Measurements from ENCODE around the genes GRIP1 and RAP1B.

GRCh38 chr12:66678785-66679452, at the start of gene GRIP1:
Gene GRIP1 (minus strand): TSS chr12:66679076.
- PRO-cap: no peak

- PRO-cap: no peak
These were observed 170.8 kb upstream of the GRIP1 start for GRCh38 chr12:66849667-66850172.

DNA sequence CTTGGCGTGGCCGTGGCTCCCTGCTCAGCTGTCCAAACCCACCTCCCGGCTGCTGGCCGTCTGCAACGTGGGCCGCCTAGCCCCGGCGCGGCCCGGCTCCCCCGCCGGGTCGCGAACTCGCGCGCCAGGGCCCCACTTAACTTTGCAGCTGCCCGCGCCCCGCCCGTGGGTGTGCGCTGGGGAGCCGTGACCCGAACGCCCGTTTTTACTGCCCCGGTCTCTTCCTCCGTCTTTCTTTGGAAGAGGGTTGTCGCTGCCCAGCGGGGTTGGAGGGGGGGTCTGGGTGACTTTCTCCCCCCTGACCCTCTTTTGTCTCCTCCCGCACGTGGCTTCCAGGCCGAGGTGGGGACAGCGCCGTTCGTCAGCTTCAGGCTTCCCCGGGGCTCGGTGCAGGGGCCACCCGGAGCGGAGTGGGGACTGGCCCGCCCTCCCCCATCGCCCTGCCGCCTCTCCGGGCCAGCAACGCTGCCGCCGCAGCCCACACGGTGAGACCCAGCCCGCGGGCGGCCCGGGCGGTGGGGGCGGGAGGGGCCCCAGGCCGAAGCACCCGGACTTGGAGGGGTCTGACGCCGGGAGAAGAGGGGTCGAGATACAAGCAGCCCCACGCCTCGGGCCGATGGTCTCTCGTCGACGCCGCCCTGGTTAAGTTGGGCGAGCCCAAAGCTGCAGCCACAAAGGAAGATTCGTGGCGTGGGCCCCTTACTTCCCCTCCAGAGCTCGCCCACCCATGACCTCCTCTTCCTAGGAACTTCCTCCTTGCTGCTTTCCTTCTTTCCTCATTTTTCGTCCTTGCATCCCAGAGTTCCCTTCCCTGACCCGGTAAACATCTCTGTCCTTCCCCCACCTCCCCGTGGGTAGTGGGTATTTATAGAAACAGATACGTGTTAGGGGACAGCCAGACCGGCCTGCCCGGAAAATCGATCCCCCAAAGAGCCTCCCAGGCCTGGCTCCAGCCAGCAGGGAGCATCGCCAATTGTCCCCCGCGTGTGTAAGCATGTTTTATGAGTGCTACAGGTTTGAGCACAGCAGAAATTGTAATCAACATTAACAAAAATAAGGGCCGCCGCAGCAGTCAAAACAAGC, 1.3 kb downstream of the DYRK2 start:
- PRO-cap: bidirectional peak, plus-strand start at position 166 of the sequence, minus-strand start at position 118 of the sequence; bidirectional peak, plus-strand start at position 329 of the sequence, minus-strand start at position 238 of the sequence

DNA sequence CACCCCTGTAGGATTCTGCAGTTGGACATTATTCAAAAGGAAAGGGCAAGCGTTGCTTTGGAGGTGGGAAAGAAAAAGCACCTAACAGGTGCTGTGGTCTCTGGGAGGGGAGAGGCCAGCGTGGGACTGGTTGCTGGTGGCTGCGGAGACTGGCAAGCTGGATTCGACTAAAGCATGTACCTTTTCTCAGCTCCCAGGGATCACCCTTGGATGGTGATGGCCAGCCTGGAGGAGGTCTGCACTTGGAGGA, 1.9 kb downstream of the DYRK2 start:
- PRO-cap: no peak

DNA sequence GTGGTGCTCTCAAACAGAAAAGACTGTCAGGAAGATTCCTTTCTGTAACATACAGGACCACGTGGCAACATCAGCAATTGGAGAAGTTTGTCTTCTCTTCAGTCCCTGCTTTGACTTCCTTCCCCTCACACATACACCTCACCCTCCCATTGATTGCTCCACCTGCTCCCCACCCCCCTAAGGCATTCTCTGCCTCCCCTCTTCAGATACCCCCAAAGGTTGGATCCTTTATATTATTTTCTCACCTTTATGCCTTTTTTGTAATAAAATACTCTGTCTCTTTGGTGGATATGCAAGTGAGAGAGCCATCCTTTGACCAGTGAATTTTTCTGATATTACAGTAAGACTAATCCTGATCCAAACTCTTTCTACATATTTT, 36.3 kb upstream of the MDM1 start:
- PRO-cap: no peak

DNA sequence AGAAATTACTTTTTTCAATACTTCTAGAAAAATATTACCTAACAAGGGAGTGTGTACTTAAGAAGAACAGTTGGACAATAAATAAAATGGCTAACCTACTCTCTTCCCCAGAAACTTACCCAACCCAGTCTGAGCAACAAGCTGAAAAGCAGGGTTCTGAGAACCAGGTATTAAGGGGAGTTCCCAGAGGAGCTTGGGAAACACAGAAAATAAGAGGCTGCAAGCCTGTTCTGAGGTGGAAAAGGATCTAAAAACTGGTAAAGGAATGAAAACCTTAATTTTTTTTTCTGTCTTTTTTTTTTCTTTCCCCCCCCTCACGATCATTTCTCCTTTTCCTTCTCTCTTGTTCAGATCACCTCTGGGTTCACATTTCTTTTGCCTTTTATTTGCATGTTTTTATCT, 78.1 kb upstream of the RAP1B start:
- PRO-cap: no peak

- PRO-cap: bidirectional peak, plus-strand start at chr12:68610984, minus-strand start at chr12:68610735
These were observed at the start of gene RAP1B for GRCh38 chr12:68610308-68611077. Gene RAP1B (plus strand): TSS chr12:68610899.

DNA sequence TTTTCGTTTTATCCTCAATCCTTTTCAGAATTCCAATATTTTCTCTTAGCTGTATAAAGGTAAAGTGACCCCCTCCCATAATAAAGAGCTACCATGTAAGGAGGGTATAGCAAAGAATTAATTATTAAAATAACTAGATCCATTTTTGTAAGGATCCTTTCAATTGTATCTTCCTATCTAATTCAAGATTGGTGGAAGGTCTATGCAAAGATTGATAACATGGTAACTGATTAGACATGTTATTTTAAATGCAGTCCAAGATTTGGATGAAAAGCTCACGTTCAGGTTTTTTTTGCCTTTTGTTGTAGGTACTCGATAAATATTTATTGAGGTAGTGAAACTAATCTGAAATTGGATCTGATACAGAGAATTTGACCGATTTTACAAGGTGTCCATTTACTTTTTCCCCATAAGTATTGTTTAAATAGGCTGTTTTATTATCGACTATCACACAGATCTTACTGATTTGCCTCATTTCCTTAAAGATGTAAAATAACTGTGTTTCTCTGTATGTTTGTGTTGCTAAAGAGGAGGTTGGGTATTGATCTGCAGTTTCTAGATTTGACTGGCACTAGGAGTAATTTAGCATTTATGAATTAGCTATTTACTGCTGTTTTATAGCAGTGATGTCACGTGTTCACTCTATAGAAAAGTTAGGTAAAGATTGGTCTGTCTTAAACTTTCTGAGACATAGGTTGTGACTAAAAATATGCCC, 3.3 kb downstream of the RAP1B start:
- PRO-cap: no peak

DNA sequence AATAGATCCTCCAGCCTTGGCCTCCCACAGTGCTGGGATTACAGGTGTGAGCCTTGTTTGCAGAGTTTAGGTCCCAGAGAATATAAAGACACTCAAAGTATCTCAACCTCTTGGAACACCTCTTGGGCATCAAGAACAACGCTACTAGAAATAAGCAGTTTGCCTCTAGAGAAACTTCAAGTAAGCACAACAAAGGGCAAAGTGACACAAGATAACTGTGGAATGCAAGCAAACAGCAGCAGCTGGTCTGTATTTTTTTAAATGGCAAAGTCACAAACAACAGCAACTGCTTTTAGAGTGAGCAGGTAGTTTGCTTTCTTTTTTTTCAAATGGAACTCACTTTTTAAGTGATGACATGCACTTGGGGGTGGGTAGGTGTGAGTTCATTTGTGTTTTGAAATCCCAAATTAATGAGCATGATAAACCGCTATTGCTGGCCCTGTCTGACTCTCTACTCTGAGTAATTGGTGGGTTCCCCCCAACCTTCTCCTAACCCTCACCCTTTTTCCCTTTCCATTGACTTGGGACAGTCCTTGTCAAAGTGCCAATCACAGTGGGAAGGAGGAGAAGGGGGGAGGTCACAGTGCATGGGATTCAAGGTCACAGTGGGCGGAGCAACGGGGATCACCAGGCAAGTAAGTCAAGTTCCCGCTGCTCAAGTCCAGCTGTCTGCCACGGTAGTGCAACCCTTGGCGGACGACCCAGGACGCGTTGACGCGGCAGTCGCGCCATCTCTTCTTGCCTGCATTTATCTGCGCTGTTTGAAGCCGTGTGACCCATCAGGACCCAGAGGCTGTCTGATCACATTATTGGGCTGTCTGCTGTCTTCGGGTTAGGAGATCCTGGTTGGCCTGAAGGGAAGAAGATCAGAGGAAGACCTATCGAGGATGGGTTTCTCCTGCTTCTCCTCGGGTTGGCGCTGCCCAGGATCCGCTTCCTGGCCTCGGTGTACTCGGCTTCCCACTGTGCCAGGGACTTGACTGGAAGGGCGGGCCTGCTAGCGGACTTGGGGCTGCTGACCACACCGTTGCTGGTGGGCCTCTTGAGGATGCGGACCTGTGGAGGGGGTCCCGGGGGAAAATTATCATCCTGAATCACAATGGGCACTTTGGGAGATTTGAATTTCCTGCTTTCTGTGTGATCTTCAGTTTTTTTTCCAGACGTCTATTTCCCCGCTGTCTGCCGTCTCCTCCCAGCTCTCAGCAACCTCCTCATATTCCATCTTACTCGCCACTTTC, 3.3 kb upstream of the MDM2 start:
- PRO-cap: no peak

DNA sequence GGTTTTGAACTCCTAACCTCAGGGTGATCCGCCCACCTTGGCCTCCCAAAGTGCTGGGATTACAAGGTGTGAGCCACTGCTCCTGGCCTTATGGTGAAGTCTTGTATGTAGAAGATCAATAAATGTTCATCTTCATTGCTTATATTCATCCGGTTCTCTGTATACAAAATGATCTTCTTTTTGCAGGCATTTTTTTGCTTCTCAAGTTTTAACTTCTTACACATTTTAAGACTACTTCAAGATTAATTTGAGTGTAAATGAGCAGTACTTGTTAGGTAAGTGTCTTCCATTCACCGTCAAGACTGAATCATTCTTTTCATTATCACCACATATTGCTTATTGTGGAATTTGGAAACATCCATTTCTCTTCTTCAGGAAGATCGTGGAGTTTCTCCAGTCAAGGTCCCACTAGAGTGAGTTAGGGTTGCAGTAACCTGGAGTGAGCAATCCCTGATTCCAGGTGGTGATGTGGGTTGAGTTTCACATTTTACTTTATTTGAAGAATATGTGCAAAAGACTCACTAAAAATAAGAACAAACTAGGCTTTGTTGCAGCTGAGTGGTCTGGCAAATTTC, 48.1 kb downstream of the MDM2 start:
- PRO-cap: no peak

DNA sequence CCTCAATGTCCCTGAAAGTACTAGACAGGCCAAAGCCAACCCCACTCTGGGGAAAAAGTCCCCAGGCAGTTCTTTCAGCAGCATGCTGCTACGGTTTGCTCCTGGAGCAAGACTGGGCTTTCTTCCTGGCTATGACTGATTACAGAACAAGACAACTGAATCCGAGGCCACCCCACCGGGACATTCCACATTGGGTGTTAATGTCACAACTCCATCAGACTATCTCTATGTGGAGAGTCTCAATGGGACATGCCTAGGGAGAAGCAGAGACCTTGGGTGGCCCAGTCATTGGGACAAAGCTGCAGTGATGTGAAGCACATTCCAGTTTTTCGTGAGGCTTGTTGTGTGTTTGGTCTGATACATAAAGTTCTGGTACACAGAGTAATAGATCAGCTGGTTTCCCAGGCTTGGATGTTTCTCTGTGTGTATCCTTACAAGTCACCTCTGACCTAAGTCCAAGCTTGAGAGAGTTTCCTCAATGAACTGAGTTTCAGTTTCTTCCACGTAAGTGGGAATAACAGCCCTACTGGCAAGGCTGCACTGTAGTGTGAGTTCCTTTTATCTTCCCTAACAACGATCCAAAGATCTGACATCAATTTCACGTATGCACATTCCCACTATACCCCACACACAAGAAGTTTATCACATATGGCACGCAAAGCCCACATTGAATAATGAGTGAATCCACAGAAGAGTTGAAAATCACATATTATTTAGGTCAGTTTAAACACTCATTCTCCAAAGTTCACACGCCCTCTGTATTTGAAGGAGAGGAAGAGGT, 42.2 kb downstream of the CPM start:
- PRO-cap: no peak

DNA sequence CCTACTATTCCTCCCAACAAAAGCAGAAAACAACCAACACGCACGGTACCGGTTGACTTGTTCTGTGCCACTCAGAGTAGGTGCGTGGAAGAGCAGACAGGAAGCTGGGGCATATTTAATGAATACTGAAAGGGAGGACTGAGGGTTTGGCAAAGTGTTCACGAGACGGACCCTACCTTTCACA, 577 bp downstream of the CPM start:
- PRO-cap: no peak

GRCh38 chr12:68951550-68952290, 18.7 kb upstream of the CPM start:
- PRO-cap: no peak

GRCh38 chr12:69274676-69275761, 35.6 kb downstream of the CPSF6 start:
- PRO-cap: no peak

- PRO-cap: no peak
These were observed 41.4 kb upstream of the CCT2 start for GRCh38 chr12:69544010-69544183.

DNA sequence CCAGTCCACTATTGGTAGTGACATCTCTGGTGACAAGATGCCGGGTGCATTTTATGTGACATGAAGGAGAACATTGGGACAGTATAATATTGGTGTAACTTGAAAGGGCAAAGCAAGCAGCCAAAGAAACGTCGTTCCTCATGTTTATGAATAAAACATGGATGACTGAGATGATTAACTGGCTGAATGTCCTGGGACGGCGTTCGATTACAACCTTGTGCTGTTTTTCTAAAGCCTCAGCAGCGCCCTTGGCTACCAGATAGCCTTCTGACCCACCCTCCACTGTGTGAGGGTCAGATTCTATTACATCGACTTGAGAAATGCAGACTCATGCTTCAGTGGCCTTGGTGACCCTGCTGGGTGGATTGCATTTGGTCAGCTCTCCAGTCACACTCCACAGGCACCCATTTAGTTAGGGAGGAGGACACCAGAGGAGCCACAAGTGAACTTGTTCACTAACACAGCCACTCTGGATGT, 41.4 kb downstream of the BEST3 start:
- PRO-cap: no peak

- PRO-cap: no peak
These were observed 28.1 kb downstream of the MYRFL start for GRCh38 chr12:69853080-69853527.

DNA sequence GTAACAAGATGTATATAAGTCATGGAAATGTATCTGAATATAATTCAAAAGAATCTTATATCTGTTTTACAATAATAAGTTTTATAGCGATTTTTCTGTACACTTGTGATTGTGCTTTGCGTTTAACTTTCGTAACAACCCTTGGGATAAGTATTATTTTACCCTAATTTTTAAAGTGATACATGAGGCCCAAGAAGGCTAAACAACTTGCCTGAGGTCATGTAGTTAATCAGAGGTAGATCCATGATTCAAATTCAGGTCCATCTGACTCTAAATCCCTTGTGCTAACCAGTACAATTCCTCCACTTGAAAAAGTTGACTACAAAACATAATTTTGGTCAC, 187.8 kb upstream of the CNOT2 start:
- PRO-cap: no peak

DNA sequence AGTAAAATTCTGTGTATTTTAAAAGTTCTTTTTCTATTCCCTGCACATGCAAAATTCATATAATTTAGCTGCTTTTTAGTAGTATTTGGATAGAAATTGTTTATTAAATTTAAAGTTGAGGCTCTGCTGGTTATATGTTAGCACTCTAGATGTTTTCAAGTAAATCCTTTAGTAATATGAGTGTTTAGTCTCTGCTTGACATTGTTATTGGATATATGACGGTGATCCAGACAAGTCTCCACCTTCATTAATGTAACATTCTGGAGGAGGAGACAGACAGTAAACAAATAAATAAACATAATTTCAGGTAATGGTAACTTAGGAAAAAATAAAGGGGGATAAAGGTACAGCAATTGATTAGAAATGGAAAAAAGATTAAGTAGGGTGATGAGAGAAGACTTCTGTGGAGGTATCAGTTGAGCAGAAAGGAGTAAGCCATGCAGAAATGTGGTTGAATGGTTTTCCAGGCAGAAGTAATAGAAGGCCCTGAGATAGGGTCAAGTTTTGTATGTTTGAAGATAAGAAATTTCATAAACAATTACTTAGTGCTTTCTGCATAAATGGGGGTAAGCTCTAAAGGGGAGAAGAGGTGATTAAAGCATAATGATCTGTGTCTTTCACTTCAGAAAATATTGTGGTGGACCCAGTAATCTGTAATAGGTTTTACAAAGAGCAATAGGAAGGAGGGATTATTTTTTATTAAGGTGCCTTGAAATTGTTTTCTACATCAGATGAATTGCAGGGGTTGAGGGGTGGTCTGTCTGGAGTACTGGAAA, 7.2 kb downstream of the CNOT2 start:
- PRO-cap: no peak

DNA sequence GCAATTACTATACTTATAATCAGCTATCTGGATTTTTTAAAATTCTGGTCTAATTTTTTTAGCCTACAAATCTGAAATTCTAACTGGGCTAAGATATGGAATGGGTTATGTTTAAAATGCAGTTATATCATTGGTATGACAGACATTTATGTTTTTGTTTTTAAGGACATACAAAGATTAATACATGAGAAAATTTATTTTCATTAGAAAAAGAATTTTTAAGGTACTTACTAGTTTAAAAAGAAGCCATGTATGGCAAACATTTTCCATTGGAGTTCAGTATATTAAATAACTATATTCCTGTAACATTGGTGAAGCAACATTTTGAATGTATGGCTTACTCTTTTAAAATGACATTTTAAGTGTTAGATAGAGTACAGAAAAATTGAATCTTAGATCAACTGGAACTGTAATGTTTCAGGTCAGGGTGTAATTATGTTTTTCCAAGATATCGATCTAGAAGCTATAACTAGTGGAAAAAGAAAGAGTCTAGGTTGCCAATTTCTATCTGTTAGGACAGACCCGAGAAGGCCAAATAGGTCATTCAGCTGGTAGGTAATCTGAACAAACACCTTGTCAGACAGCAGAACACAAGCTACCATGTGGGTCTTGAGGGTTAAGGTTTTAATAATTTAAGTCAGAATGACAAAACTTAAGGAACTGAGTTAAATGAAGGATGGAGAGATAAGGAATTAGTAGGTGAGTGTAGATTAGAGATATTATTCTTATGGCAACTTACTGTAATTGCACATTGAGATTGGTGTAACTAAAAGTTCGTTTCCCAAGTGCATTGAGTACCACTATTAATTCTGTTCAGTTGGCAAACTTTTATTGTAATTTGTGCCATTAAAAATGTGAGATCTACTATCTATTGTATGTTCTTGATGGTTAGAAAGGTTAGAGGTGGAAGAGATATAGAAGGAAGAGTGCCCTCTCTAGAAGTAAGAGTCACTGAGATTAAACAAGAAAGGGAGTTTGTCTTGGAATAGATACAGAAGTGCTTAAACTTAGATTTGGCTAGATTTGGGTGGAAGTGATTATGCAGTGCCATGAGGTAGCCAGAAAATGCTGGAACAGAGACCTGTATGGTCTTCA, 44.9 kb upstream of the KCNMB4 start:
- PRO-cap: no peak